SK-N-DZ (cell line): ENCODE data around the genes BACH1 and KRTAP11-1.

RAMPAGE:
- cytosol, long total RNA: no peak
- nucleus, long total RNA: no peak
Observed at GRCh38 chr21:26801469-26802087, 43.6 kb downstream of the ADAMTS1 start.

RAMPAGE:
- cytosol, long total RNA: no peak
- nucleus, long total RNA: no peak
Observed at GRCh38 chr21:26833608-26834355, 11.4 kb downstream of the ADAMTS1 start.

GRCh38 chr21:28473962-28474465, 411.2 kb downstream of the N6AMT1 start:
RAMPAGE:
- cytosol, long total RNA: no peak
- nucleus, long total RNA: no peak

GRCh38 chr21:28633833-28634724, 251.1 kb downstream of the N6AMT1 start:
RAMPAGE:
- cytosol, long total RNA: no peak
- nucleus, long total RNA: no peak

DNA sequence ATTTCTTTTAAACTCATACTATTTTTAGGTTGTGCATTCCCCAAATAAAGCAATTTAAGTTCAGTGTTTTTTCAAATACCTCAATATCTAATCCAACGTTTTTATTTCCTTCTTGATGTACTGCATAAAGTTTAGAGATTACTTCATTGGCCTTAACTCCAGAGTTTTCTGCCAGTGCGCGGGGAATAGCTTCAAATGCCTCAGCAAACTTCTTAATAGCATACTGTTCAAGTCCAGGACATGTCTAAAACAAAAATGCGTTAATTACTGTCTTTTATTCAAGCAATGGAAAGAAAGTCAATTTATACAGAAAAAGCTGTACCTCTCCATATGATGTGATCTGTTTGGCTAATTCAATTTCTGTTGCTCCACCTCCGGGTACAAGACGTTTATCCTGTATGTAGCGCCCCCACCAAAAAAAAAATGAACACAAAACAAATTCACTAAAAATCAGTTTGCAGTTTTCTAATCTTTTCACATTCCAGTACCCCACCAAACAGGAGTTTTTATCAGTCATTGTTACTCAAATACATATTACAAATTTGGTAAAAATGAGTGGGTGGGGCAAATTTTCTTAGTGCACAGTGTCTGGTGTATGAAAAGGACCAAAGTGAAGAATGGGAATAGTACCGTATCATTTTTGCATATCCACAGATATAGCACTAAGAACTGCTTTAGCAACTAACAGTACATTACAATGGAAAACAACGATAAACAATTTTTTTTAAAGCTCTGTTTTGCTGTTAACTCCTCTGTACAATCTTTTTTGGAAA, 12.1 kb downstream of the CCT8 start:
RAMPAGE:
- cytosol, long total RNA: no peak
- nucleus, long total RNA: no peak

DNA sequence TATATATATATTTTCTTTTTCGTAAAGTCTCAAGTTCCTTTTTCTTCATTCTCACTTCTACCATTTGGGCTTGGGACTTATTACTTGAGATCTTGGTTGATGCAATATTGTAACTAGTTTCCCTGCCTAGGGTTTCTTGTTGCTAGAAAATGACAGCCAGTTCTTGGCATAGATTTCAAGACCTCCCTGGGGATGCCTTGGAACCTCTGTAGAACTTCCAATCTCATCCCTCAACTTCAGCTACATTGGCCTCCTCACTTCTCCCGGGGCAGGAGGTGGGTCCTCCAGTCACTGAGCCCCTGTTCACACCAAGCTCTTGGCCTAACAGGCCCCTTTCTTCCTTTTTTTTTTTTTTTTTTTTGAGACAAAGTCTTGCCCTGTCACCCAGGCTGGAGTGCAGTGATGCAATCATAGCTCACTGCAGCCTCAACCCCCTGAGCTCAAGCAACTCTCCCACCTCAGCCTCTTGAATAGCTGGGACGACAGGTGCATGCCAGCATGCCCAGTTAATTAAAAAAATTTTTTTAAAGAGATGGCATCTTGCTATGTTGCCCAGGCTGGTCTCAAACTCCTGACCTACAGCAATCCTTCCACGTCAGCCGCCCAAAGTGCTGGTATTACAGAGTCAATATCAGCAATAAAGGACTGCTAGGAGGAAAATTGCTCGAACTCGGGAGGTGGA, 33.0 kb downstream of the MAP3K7CL start:
RAMPAGE:
- cytosol, long total RNA: no peak
- nucleus, long total RNA: no peak

DNA sequence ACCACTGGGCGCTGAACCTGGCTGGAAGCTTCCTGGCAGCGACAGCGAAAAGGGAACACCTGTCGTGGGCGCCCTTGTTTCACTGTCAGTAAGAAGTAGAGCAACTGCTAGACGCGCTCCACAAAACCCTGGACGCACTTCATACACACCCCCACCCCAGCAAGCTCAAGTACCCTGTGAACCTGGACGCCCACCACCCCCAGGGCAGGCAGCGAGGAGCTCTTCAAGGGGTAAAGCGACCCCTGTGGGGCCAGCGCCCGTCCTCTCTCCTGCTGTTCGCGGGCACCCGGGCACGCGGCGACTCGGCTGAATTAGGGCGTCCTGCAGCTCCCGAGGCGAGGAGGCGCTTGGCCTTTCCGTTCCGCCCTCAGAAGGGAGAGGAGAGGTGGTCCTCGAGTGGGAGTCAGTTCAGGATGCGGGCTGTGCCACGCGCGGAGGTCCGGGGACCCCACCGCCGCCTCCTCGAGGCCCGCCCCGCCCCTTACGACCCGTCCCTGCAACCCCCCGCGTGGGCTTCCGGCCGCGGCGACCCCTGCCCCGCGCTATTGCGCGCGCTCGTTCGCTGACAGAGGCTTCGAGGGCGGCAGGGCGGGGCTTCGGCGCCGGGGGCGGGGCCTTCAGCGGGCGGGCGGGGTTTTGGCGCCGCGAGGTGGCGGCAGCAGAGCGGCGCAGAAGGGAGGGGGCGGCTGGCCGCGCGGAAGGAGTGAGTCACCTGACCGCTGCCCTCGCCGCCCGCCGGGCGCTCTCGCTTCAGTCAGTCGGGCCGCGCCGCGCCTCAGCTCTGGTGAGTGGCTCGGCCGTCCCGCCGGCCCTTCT, at the start of gene BACH1:
Gene BACH1 (plus strand): TSS at position 753 of the 816 bp plus-strand sequence.
RAMPAGE:
- cytosol, long total RNA: start-site peak on the plus strand centred at position 729 of the sequence, 65 bp wide, 163 and 182 reads in 2 replicates
- nucleus, long total RNA: start-site peak on the plus strand centred at position 716 of the sequence, 101 bp wide, 182 and 42 reads in 2 replicates

GRCh38 chr21:29302032-29303054, 3.6 kb downstream of the BACH1 start:
RAMPAGE:
- cytosol, long total RNA: no peak
- nucleus, long total RNA: no peak

DNA sequence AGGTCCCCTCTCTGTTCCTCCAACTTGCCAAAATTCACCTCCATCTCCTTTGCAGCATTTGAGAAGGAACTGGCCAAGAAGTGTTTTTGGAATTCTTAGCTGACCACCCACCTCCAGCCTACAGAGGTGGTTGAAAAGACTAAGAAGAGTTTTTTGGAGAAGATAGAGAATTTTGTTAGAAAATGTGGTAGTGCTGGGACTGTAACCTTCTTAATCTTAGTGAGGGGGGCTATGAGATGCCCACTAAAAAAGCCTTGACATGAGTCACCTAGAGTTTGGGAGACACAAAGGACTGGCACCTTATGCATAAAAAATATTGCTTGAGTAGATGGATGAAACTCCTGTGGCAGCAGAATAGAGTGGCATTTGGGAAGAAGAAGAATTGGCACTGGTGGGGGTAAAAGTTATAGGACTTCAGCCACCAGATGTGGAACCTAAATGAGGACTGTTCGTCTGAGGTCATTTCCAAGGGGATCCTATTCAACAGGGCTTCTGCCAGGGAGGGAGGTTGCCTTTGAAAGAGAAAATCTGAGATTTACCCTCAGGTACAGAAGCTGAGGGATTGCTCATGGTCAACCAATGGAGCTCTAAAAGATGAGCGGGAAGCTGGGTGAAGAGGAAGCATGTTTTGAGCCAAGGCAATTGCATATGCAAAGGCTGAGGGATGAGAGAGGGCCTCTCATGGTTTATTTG, 54.9 kb downstream of the BACH1 start:
RAMPAGE:
- cytosol, long total RNA: no peak
- nucleus, long total RNA: no peak

RAMPAGE:
- cytosol, long total RNA: no peak
- nucleus, long total RNA: no peak
Observed at GRCh38 chr21:29411196-29411886, 112.6 kb downstream of the BACH1 start.

DNA sequence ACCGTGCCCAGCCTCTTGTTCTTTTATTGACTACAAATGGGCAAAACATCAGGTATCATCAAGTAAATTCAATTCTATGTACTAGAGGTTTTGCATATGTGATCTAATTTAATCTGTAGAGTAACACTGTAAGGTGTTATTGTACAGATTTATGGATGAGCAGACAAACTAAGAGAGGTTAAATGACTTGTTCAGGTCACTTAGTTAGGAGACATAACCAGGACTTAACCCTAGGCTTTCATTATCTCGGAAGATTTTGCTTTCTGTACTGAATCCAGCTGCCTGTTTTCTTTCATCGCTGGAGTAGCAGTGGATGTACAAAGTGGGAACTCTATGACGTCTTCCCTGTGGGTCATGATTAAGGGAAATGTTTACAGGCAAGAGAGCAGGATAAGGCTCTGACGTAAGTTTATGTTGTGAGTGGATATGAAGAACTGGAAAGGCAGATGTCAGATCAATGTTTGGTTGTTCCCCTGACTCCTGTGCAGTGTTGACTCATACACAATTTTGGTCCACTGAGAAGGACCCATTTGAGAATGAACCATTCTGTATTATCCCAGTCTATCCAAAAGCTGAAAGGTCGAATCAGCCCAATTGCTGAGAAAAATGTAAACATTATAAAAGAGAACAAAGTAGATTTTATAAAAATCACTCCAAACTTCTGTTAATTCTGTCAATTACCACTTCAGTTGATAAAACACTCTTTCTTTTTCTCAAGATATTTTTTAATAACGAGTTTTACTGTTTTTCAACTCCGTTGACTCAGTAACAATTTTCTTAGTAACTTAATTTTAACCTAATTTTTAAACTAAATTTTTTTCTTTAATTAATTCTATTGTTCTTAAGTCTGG, 292.4 kb downstream of the GRIK1 start:
RAMPAGE:
- cytosol, long total RNA: no peak
- nucleus, long total RNA: no peak

DNA sequence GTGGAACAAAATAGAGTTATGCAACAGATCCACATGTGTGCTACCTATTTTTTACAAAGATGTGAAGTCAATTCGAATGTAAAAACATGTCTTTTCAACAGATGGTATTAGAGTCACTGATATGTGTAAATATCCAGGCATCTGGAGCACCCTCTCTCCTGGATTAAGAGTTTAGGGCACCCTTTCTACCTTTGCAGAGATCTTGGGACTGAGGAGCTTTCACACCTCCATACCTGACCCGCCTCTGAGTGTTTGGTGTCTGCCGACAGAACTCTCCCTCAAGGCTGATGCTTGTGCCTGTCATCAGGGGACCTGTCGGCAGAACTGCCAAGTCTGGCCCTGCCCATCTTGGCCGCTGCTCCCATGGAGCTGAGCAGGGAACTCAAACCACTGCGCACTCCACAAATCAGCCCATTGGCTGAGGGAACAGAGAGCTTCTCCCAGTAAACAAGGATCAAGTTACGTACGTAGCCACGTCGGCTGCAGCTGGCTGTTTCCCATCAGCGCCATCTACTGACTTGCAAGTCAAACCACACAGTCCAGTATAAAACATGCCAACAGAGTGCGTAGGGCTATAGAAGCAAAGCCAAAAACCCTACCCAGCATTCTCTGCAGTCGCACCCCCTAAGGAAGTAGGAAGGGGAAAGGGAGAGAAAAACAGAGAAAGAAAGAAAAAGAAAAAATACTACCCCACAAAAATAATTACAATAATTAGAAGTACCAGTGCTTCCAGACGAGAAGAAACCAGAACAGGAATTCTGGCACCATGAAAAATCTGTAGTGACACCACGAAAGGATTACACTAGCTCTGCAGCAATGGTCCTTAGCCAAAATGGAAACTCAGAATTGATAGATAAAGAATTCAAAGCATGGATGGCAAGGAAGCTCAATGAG, 13.0 kb downstream of the KRTAP13-1 start:
RAMPAGE:
- cytosol, long total RNA: no peak
- nucleus, long total RNA: no peak

DNA sequence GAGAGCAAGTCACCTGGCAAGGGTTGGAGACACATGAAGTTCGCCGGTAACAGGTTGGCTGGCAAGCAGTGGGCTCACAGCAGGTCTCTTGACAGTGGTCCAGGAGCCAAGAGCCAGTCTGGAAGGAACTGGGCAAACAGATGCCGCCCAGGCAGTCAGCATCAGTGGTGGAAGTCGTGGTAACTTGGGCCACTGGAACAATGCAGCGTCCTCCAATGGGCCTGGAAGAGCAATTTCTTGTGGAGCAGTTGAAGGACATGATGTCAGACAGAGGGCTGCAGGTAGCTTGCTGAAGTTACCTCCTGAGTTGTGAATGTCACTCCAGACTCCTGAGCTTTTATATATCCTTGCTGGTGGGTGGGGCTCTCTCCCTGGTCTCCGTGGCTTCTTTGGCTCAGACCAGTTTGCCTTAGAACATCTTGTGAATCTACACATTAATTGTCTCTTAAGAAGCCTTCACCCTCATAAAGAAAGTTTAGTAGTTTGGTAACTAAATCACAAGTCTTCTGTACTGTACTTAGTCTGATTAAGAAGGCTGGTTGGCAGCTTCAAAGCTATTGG, at the start of gene KRTAP11-1:
Gene KRTAP11-1 (minus strand): TSS at position 315 of the 561 bp plus-strand sequence.
RAMPAGE:
- cytosol, long total RNA: no peak
- nucleus, long total RNA: no peak

RAMPAGE:
- cytosol, long total RNA: no peak
- nucleus, long total RNA: no peak
Observed at GRCh38 chr21:30986976-30987344, 51.3 kb downstream of the KRTAP19-8 start.

RAMPAGE:
- cytosol, long total RNA: no peak
- nucleus, long total RNA: no peak
Observed at GRCh38 chr21:31174031-31174804, 135.9 kb upstream of the KRTAP19-8 start.

GRCh38 chr21:31659884-31660675, 587 bp downstream of the SOD1 start:
RAMPAGE:
- cytosol, long total RNA: no peak
- nucleus, long total RNA: no peak

RAMPAGE:
- cytosol, long total RNA: no peak
- nucleus, long total RNA: no peak
Observed at GRCh38 chr21:31670801-31671761, 11.6 kb downstream of the SOD1 start.

RAMPAGE:
- cytosol, long total RNA: no peak
- nucleus, long total RNA: no peak
Observed at GRCh38 chr21:32350502-32350702, 42.4 kb downstream of the URB1 start.

DNA sequence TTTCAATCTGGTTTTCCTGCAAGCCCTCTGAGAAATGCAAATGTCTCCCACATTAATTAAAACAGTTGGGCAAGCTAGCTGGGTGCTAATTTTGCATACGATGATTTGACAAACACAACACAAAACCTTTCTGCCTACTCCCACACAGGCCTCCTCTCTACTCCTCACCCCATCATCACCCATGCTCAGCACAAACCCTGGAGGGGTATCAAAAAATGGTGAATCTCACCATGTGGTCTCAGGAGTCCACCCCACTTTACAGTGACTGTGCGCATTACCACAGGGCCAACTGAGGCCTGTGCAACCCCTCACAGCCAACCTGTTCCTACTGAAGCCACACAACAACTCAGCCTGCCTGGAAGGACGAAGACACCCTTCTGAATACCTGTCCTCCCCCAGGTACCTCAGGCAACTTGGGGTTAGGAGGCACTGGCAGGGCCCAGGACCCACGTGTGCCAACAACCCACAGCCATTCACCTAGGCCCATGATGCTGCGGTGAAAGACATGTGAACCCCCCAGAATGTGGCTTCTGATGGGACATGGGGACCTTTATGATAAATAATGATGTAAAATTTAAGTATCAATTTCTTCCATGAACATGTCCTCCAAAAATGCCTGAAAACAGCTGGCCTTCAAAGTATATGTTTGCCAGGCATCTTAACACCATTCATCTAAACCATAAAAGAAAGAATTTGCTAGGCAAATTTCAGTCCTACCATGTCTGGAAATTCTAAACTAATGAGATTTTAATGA, 27.1 kb downstream of the URB1 start:
RAMPAGE:
- cytosol, long total RNA: no peak
- nucleus, long total RNA: no peak

RAMPAGE:
- cytosol, long total RNA: no peak
- nucleus, long total RNA: no peak
Observed at GRCh38 chr21:32456314-32457208, 44.1 kb downstream of the EVA1C start.